Upper lobe of left lung (tissue), 5 donors: ENCODE measurements around a stretch of chr10.

- PRO-cap, 2 experiments = no peak in any of the 2 experiments
- RAMPAGE, long total RNA, 4 experiments = no peak in any of the 4 experiments
Observed at GRCh38 chr10:114045025-114045882, 1.6 kb downstream of the ADRB1 start.

- PRO-cap, 2 experiments = no peak in any of the 2 experiments
- RAMPAGE, long total RNA, 4 experiments = no peak in any of the 4 experiments
Observed at GRCh38 chr10:114138446-114139226, 35.4 kb downstream of the CCDC186 start.

DNA sequence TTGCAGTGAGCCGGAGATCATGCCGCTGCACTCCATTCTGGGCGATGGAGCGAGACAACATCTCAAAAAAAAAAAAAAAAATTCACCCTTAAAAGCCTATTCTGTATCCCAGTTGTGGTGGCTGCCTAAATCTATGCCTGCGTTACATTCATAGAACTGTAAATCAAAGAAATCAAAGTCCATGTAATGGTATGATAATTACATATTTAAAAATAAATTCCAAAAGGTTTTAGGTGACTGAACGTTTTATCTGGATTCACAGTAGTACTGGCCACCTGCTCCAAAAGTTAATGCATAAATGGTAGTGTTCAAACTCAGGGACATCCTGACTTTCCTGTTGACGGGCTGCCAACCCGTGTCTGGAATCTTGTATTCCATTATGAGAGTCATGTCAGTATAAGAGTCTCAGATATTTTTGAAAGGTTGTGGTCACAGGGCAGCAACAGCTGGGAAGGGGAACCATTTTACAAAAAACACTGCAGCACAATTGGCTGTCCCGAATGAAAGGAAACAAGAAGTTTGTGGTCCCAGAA, 2.7 kb downstream of the TDRD1 start:
- PRO-cap, 2 experiments = no peak in any of the 2 experiments
- RAMPAGE, long total RNA, 4 experiments = no peak in any of the 4 experiments

- PRO-cap, 2 experiments = no peak in any of the 2 experiments
- RAMPAGE, long total RNA, 4 experiments = start-site peak on the plus strand in 1 of 4 experiments, at chr10:114261200-114261250 at its widest, 5 reads per replicate
Observed at GRCh38 chr10:114260869-114261418, 21.9 kb downstream of the VWA2 start.

DNA sequence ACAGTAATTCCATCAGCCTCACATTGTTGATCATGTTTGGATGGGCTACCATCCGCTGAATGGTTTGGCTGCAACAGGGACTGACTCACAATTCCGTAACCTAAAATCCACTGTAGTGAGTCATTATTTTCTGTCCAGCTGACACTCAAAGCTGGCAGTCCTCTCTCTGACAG, 32.7 kb downstream of the VWA2 start:
- PRO-cap, 2 experiments = no peak in any of the 2 experiments
- RAMPAGE, long total RNA, 4 experiments = no peak in any of the 4 experiments

- PRO-cap, 2 experiments = peak in 1 of 2 experiments; most common plus-strand start chr10:114427916 (in 1); most common minus-strand start chr10:114427605 (in 1)
- RAMPAGE, long total RNA, 4 experiments = no peak in any of the 4 experiments
Observed at GRCh38 chr10:114427430-114428048, 23.2 kb upstream of the AFAP1L2 start.

GRCh38 chr10:114472100-114472639, 67.9 kb upstream of the AFAP1L2 start:
- PRO-cap, 2 experiments = no peak in any of the 2 experiments
- RAMPAGE, long total RNA, 4 experiments = no peak in any of the 4 experiments

DNA sequence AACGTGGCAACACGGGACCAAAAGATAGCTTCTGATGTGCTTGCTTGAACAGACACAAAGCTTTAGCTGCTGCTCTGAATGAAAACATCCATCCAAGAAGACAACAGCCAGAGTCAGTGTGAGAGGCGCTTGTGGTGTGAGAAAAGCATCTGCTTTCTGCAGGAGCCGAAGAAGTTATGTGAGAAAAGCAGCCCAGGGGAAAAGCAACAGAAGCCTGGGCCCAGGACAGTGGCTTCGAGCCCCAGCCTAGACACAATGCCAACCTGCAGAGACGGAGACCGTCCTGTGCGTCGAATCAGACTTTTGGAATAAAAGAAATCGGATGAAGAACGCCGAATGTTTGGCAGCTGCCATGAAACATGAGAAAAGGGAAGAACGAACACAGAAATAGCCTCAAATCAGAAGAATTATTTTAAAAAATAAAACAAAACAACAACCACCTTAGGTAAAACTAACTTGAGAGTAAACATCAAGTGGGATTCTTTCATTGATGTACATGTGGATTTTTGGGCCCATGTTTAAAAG, 80.8 kb upstream of the AFAP1L2 start:
- PRO-cap, 2 experiments = peak in 2 of 2 experiments; most common minus-strand start position 248 of the sequence (in 2)
- RAMPAGE, long total RNA, 4 experiments = no peak in any of the 4 experiments

DNA sequence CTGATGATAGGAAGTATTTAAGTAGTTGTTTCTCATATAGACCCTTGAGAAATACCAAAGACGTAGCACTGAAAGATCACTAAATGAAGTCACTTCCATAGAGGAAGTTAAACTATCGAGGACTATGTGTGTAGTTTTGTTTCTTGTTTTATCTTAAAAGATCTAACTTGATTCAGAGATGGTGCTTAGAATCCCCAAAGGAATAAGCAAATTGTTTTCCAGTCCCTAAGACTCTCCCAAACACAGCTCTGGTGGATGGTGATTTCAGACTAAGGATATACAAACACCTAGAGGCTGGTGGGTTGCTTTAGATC, 94.9 kb upstream of the AFAP1L2 start:
- PRO-cap, 2 experiments = no peak in any of the 2 experiments
- RAMPAGE, long total RNA, 4 experiments = no peak in any of the 4 experiments

DNA sequence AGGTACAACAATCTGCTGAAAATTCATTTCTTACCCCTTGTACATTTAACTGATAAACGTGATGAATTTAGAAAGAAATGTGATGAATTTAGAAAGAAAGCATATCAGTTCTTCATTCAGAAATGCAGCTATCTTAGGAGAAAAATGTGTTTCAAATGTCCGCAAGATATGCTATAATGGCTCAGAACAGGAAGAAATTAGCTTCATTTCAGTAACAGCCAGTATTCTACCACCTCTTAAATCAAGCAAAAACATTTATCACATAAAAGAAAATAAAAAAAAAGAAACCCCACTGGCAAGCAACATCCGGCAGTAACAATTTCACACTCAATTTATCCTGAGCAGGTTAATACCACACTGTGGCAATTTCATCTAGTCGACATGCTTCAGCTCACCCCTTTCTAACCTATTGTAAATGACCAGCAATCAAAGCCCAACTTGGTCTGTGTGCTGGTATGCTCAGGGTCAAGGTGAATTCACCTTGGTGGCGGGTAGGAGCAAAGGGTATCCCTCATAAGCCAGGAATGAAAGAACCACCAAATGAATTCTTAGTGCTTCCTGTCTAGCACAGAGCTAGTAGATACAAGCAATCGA, 109.0 kb upstream of the AFAP1L2 start:
- PRO-cap, 2 experiments = no peak in any of the 2 experiments
- RAMPAGE, long total RNA, 4 experiments = no peak in any of the 4 experiments

- PRO-cap, 2 experiments = no peak in any of the 2 experiments
- RAMPAGE, long total RNA, 4 experiments = no peak in any of the 4 experiments
Observed at GRCh38 chr10:114537937-114538886, 119.9 kb downstream of the ABLIM1 start.

GRCh38 chr10:114631223-114632559, 26.4 kb downstream of the ABLIM1 start:
- PRO-cap, 2 experiments = peak in 2 of 2 experiments; most common plus-strand start chr10:114632233 (in 1); most common minus-strand start chr10:114632177 (in 1)
- RAMPAGE, long total RNA, 4 experiments = start-site peak on the minus strand in 4 of 4 experiments, at chr10:114632017-114632181 at its widest, 32 to 275 reads per replicate

DNA sequence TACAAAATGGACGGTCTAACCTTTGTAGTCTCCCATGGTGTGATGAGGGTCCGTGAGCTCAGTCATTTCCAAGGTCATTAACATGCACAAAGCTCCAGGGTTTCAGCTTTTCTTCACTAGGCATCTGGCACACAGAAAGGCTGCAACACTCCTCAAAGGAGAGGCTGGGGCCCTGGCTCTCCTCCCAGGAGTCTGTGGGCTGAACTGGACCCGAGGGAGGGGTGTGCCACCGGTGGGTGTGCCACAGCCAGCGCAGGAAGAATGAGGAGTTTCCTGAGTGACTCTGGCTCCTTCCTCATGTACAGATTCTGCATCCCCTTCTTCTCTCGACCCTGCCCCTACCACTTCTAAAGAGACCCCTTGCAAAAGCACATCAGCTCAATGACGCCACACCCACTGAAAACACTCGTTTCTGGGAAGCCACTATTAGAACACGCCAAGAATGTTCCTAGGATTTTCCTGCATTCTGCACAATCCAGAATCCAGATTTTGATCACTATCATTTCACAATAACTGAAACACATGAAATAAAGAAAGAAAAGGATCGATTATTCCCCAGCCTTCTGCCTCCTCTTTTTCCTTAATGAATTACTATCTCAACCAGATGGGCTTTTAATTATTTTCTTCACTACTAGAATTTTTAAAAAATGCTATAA, 26.3 kb upstream of the ABLIM1 start:
- PRO-cap, 2 experiments = peak in 1 of 2 experiments; most common plus-strand start position 313 of the sequence (in 1); most common minus-strand start position 194 of the sequence (in 1)
- RAMPAGE, long total RNA, 4 experiments = start-site peak on the minus strand in 4 of 4 experiments, centred at positions 120 to 165 of the sequence, 23 to 164 reads per replicate

- PRO-cap, 2 experiments = peak in 2 of 2 experiments; most common plus-strand start chr10:114685123 (in 1); most common minus-strand start chr10:114685003 (in 2)
- RAMPAGE, long total RNA, 4 experiments = no peak in any of the 4 experiments
Observed at GRCh38 chr10:114684926-114685239, 26.8 kb upstream of the ABLIM1 start.

DNA sequence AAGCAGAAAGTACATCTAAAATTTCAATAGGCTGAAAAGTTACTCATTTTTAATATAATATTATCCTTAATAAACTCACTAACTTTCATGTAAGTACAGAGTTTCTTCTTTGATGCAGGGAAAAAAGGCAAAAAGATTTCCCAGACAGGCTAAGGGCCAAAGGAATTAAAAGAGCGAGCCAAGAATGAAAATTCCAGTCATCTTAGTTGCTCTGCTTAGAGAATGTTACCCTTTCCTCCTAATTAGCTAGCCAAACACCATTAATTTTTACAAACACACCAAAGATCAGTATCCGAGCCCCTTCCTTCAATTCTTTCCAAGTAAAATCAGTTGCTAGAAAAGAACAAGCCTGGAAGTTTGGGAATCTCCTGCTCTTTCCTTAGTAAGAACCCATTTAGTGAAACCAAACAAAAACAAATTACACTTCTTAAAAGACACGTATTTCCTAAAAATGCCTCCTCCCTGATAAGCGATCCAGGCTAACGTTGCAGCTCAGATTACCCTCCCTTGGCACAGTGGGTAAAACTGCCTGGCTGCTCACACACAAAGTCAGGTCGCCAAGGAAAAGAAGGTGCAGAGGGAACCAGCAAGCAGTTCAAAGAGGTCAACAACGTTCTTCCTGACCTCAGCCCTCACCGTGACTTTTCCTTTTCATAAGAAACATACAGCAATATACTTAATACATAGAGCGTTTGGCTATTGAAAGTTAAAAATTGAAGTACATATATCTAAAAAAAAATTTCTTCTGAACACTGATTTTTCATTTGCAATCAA, 57.2 kb upstream of the ABLIM1 start:
- PRO-cap, 2 experiments = no peak in any of the 2 experiments
- RAMPAGE, long total RNA, 4 experiments = start-site peak on the minus strand in 1 of 4 experiments, centred at position 573 of the sequence, 6 reads per replicate

DNA sequence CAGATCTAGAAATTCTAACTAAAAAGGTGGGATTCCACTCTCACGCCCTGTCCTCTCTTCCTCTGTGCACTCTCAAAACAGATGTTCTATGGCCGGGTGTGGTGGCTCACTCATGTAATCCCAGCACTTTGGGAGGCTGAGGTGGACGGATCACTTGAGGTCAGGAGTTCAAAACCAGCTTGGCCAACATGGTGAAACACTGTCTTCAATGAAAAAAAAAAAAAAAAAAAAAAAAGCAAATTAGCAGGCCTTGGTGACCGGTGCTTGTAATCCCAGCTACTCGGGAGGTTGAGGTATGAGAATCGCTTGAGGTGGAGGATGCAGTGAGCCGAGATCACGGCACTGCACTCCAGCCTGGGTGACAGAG, 52.6 kb upstream of the FHIP2A start:
- PRO-cap, 2 experiments = peak in 1 of 2 experiments; most common minus-strand start position 88 of the sequence (in 1)
- RAMPAGE, long total RNA, 4 experiments = no peak in any of the 4 experiments

DNA sequence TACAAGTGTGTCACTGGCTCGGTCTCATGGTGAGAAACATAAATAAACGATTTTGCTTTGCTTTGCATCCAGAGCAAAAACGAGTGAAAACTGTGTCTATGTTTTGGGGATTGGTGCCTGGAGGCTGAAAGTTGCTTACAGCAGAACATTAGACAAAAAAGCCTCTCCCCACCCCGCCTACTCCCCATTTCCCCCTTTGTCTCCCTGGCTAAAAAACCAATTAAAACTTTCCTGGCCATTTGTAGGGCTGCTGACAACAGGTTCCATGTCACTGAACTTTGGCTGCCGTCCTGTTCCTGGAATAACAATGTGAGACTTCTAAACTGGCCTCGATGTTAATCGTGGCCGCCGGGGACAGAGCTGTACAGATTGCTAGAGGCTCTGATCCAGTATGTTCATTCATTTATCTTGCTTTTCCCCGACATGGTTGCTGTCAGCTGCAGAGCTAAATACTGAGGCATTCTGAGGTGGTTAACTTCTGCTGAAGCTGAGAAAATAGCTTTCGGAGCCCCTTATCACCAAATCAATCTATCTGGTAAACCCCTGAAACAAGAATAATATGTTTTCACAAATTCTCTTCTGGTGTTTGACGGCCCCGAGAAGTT, 271.7 kb downstream of the GFRA1 start:
- PRO-cap, 2 experiments = no peak in any of the 2 experiments
- RAMPAGE, long total RNA, 4 experiments = no peak in any of the 4 experiments

GRCh38 chr10:116055228-116056205, 217.5 kb downstream of the GFRA1 start:
- PRO-cap, 2 experiments = no peak in any of the 2 experiments
- RAMPAGE, long total RNA, 4 experiments = no peak in any of the 4 experiments

- PRO-cap, 2 experiments = no peak in any of the 2 experiments
- RAMPAGE, long total RNA, 4 experiments = no peak in any of the 4 experiments
Observed at GRCh38 chr10:116207189-116207572, 65.8 kb downstream of the GFRA1 start.

GRCh38 chr10:116708192-116708834, 34.1 kb downstream of the HSPA12A start:
- PRO-cap, 2 experiments = no peak in any of the 2 experiments
- RAMPAGE, long total RNA, 4 experiments = no peak in any of the 4 experiments